ENCODE results near the genes AGAP2, LRIG3, PPM1H and XPOT.

DNA sequence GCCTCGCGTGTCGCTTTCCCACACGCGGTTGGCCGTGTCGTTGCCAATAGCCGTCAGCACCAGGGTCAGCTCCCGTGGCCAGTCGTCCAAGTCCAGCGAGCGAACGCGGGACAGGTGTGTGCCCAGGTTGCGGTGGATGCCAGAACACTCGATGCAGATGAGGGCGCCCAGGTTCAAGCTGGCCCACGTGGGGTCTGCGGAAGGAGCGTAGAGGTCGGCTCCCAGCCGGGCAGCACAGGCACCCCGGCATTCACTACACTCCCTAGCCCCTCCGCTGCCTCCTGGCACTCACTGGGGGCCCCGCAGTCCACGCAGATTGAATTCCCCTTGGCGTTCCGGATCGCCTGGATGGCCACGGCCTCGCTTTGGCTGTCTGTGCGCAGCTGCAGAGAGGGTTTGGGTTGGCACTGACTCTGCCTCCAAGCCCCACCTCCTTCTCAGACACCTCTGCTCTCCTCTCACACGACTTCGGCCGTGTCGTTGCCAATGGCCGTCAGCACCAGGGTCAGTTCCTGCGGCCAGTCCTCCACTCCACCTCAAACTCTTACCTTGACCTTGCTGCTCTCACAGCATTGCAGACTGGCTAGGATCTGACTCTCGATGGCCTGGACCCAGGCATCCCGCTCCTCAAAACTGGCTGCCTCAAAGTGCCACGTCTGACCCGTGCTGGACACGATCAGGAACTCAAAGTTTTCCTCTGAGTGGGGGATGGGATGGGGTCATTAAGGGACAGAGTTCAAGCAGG is 11.0 kb downstream of the AGAP2 start:
- PRO-cap = no peak

- PRO-cap = no peak
Measured at GRCh38 chr12:57737861-57738359, 632 bp downstream of the AGAP2 start.

DNA sequence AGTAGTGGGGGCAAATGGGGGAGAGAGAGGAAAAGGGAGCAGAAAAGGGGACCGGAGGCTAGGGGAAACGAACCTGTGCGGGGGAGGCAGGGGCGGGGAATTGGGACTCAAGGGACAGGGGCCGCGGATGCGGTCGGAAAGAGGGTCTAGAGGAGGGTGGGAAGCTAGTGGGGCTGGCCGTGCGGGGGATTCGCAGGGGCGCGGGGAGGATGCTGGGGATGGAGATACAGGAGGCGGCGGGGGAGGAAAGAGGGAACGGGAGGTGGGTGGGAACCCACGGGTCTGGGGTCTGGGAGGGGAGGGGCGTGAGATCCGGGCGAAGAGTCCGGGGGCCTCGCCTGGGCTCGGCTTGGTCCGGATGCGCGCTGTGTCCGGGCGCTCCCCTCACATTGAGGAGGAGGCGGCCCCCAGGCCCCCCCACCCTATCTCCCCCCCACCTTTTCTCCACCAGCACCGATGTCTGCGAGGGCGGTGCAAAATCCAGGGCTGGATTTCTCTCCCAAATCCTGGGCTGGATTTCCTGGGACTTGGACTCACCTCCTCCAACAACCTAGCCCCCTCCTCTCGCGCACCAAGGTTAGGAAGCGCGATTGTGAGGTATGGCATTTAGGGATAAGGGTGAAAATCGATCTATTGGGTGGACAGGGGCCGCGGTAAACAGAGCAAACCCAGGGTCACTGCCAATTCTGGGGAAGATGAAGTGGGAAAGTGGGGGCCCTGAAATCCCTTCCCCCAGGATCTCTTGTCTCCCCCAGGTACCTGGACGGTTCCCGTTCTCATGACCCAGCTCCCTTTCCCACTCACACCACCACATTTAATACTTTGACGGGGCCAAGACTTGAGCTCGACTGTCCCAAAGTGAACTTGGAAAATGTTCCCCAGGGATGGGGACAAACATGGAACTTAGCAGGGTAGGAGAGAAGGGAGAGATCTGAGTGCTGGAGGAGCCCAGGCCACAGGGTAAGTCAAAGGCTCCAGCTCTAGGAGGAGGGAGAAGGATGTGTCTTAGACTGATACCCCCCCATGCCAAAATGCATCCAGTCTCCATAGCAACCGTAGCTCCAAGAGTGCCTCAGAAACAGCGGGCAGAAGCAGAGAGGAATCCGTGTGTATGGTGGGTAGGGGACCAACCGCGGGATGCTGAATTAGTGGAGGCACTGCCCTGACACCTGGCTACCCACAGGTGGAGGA is at the start of gene AGAP2:
TSS of gene AGAP2 (minus strand) at position 169 of the 1,191 bp plus-strand sequence.
- PRO-cap = no peak

- PRO-cap = no peak
Measured at GRCh38 chr12:57770868-57771413, 964 bp downstream of the METTL1 start.

- PRO-cap = no peak
Measured at GRCh38 chr12:57796035-57796531, 13.5 kb downstream of the TSFM start.

GRCh38 chr12:57889369-57890164 is 43.0 kb upstream of the CTDSP2 start:
- PRO-cap = bidirectional peak, plus-strand start at chr12:57889883, minus-strand start at chr12:57889775

- PRO-cap = no peak
Measured at GRCh38 chr12:57893720-57894653, 47.4 kb upstream of the ATP23 start.

- PRO-cap = no peak
Measured at GRCh38 chr12:57895850-57896396, 45.4 kb upstream of the ATP23 start.

DNA sequence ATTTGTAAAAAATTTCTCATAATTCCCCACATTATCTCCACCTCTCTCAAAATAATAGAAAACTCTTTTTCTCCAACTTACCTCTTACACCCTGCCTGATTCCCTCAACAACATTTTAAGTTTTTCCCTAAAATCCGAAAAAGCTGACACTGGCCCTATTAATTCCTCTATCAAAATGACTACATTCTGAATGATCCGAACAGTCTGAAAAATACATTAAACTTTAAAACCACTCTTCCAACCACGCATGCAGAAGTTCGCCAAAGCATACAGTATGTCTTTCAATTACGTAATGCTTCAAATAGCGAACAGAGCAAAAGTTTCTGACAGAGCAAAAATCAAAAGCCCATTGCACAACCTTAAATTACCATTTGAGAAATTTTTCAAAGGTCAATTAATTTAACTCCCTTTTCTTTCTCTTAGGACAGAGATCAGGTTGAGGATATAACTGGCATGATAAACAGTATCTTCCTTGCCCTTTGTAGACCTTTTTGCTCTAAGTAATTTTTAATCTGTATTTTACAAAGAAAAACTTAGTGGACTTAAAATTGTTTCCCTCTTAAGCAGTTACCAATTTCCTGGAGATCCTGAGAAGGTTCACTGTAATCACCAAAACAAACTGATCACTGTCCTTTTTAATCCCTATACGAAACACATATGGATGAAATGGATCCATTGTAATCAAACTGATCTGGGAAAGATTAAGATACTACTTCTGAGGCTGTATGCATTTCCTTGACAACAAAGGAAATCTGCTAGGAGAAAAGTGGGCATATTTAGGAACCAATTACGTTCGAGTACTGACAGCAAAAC is 33.1 kb downstream of the LRIG3 start:
- PRO-cap = no peak

DNA sequence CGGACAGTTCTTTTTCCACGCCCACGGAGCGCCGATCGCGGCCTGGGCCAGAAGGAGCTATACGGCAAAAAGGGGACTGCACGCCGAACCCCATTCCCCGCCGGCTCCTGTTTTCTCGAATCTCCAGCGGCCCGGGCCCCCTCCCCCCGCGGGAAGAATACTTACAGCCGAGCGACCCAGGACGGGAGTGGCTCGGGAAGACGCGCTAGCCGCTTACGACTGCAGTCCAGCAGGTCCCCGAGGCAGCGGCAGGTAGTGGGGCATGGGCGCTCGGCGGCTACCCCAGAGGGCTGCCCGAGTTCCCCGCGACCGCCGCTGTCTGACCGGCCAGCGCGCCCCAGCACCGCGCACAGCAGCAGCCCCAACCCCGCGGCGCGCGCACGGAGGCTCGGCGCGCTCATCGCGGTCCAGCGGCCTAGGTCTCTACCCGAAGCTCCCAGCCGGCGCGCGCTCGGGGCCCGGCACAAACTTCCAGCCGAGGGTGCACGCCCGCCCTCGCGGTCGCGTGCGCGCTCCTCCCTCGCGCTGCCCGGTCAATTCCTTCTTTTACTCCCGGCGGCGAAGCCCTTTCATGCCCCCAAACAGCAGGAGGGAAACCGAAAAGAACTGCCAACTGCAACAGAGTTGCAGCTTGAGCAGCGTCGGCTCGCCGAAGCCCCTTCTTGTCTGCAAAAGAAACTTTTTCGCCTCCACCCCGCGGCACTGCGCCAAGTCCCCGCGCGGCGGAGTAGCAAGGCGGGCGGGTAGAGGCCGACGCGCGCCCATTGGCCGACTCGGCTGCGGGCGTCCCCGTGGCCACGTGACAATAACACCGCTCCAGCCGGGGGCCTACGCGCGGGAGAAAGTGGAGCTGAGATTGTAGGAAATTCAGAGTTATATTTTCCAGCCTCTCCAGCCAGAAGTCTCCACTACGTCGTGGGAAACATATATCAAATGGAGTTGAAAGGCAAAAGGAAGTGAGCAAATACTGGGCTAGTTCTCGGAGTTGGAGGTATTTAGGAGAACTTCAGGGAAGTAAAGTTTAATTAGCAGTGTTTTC is at the start of gene LRIG3:
TSS of gene LRIG3 (minus strand) at position 670 of the 1,039 bp plus-strand sequence.
- PRO-cap = unidirectional peak, plus-strand start at position 187 of the sequence; unidirectional peak, plus-strand start at position 224 of the sequence; bidirectional peak, plus-strand start at position 466 of the sequence, minus-strand start at position 425 of the sequence; bidirectional peak, plus-strand start at position 847 of the sequence, minus-strand start at position 704 of the sequence

DNA sequence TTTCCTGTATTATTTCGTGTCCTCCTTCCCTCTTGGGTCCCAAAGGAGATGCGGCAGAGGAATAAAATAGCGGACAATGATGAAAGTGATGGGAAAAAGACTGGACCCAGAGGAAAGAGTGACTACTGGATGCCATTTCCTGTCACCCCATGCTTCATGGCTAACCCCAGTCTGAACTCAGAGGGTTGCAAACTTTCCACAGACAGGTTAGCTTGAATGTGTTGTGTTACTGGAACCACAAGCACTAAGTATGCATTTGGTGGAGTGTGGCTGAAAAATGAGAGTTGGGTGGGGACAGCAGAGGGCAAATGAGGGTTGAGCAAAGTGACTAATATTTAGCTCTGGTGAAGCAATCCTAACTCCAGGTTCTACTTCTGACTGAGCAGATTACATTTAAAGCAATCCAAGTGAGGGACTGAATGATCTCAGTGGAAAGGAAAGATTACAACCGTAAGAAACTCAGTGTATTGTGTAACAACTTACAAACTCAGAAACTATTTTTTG is 1.5 kb downstream of the SLC16A7 start:
- PRO-cap = unidirectional peak, minus-strand start at position 246 of the sequence

DNA sequence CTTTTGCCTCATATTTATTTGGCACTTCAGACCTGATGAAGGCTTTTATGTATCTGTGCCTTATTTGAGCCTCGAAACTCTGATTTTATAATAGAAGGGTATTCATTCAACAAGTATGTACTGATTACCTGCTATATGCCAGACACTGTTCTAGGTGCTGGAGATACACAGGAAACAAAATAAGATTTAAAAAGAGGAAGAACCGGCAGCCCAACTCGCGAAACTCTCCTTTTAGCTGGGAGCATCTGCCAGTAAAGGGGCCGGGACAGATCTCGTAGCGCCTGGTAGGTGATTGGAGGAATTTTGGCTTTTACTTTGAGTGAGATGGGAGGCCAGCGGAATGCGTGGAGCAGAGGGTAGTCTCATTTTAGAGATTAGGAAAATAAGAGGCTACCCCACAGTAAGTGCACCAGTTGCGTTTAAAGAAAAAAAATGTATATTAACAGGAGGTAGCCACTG is 621 bp upstream of the MON2 start:
- PRO-cap = no peak

GRCh38 chr12:62603000-62604012 is 136.7 kb downstream of the MON2 start:
- PRO-cap = bidirectional peak, plus-strand start at chr12:62603256, minus-strand start at chr12:62603201; bidirectional peak, plus-strand start at chr12:62603575, minus-strand start at chr12:62603489

DNA sequence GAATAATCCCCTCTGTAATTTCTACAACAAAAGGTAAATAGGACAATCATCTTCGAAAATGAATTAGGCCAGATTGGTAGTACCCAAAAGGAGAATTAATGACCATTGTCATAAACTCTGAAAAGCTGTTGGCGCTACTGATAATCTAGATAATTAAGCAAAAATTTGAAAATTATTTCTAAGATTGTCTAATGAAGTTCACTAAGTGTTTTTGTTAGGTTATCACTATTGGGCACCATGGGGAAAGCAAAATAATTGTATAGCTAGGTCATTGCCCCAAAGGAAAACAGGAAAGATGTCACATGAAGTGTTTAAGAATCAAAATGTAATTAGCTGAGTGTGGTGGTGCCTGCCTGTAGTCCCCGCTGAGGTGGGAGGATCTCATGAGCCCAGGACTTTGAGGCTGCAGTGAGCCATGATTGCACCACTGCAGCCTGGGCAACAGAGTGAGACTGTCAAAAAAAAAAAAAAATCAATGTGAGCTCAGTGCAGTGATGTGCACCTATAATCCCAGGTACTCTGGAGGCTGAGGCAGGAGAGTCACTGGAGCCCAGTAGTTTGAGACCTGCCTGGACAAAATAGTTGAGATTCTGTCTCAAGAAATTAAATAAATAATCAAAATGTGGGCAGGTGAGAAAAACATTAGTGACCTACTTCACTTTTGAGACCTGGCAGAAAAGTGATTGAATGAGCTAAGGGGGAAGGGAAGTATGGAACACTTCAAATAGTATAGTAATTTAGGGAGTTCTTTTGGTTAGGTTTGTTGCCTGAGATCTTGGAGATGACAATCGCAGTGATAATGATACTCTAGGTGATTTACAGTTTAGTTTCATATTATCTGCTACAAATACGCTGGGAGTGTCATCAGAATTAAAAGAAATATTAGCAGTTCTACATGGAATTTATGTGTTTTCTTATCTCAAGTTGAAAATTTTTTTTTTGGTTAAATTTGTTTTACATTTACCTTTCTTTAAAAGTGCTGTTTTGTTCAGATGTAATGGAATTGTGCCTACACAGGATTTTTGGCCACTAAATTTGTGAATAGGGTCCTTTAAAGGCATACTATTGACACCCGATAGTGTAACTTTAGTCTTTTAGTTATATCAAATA is 140.1 kb downstream of the MON2 start:
- PRO-cap = no peak

DNA sequence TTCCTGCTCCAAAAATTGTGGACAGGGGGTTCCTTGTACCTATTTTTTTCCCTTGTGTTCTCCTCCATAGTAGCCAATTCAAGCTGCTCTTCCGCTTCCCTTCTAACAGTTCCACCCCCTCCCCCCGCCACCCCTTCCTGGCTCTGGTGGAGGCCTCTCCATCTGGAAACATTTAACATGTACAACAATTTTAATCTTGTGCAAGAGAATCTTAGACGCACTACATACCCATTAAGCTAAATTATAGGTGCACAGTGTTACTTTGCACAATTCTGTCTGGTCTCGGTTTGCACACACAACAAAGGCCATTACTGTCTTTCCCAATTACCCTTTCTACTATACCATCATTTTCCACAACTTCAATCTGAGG is 218.3 kb downstream of the MON2 start:
- PRO-cap = no peak

GRCh38 chr12:62934815-62935595 is at the start of gene PPM1H:
TSS of gene PPM1H (minus strand) at chr12:62935150.
- PRO-cap = bidirectional peak, plus-strand start at chr12:62934961, minus-strand start at chr12:62934913; bidirectional peak, plus-strand start at chr12:62935347, minus-strand start at chr12:62935148

DNA sequence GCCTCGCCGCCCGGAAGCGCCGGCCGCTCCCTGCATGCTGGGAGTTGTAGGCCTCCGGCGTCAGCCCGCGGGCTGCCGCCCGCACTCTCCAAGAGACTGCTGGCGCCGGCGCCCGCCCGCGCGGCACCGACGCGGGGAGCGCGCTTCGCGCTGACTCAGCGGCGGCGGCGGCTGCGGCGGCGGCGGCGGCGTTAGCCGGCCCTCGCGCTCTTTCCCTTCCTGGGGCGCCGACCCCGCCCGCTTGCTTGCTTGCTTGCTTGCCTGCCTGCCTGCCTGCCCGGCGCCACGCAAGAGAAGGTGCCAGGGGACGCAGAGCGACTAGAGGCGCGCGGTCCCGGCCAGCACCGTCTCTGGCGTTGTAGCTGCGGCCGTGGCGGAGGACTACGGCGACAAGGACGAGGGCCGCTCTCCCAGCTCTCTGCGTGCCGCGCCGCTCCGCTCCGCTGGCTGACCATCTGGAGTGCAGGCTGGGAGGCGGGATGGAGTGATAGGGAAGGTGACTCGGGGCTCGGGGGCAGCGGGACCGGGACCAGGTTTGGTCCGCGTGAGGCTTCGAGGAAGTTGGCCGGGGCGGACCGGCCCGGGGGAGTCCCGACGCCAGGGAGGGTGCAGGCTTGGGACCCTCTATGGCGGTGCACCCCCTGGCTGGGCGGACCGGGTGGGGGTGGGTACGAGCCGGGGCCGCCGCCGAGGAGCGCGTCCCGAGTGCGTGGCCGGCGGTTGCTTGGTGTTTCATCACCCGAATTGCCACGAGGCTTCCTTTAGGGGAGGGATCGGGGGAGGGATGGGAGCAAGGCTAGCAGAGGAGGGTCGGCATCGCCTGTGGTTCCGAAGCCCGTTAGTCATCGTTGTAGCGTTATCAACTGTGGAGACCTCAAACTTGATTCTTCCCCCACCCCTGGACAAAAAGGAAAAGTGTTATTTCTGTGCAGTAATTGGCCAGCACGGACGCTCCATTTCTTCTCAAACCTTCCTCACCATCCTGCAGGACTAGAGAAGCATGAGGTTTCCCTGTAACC is at the start of gene XPOT:
TSS of gene XPOT (plus strand) at position 84 of the 1,019 bp plus-strand sequence.
- PRO-cap = bidirectional peak, plus-strand start at position 91 of the sequence, minus-strand start outside the sequence; unidirectional peak, plus-strand start at position 283 of the sequence; bidirectional peak, plus-strand start at position 793 of the sequence, minus-strand start at position 722 of the sequence

DNA sequence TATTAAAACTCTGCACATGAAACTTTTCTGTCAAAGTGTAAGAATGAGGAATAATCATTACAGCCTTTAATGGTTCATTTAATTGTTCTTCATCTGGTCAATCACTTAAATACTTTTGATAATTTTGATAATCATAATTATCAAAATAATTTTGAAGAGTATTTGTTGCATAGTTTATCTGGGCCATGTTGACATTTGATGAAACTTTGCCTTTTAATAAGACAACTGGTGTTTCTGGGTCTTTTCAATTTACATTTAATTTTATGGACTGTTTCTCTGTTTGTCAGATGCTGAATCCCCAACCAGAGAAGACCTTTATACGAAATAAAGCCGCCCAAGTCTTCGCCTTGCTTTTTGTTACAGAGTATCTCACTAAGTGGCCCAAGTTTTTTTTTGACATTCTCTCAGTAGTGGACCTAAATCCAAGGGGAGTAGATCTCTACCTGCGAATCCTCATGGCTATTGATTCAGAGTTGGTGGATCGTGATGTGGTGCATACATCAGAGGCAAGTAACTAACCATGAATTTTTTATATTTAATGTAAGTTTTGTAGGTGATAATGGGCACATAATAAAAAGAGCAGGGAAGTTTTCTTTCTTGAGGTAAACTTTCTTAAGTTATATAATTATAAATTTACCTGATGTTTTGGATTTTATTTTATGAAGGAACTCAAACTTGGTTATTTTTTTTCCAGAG is 14.5 kb downstream of the XPOT start:
- PRO-cap = no peak

GRCh38 chr12:64652259-64652572 is 41.9 kb downstream of the RASSF3 start:
- PRO-cap = no peak

- PRO-cap = bidirectional peak, plus-strand start at chr12:64782492, minus-strand start at chr12:64782294
Measured at GRCh38 chr12:64782187-64782748, 23.1 kb upstream of the GNS start.